GM12891 (cell line): ENCODE measurements around the genes PLEKHG4B, EXOC3 and ZDHHC11B.

DNA sequence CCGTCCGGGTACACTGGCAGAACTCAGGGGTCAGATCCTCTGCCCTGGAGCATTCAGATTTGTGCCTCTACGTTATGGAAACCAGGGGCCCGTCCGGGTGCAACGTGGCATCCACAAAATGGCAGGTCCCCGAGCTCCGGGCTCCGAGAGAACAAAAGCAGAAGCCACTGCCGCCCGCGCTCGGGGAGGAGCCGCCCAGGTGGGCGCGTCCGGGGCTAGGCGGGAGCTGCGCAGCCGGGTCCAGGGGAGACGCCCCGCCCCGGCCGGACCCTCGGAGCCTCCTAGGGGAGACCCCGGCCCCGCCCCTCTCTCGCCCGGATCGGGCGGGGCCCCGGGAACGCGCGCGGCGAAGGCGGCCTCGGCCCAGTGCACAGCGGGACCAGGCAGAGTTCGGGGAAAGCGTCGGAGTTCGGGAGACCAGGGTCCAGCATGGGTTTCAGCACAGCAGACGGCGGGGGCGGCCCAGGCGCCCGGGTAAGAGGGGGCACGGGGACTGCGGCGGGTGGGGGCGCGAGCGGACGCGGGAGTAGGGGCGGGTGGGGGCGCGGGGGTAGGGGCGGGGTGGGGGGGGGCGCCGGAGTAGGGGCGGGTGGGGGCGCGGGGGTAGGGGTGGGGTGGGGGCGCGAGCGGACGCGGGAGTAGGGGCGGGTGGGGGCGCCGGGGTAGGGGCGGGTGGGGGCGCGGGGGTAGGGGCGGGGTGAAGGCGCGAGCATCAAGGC, at the start of gene PLEKHG4B:
PLEKHG4B (plus strand) TSS at position 366 of the 719 bp plus-strand sequence.
- RRBS = 8% methylated on average over 19 of the region's 80 CpGs

GRCh38 chr5:220135-220406, 2.0 kb downstream of the SDHA start:
- RRBS = no CpG with 5 or more reads among the region's 2 CpGs

DNA sequence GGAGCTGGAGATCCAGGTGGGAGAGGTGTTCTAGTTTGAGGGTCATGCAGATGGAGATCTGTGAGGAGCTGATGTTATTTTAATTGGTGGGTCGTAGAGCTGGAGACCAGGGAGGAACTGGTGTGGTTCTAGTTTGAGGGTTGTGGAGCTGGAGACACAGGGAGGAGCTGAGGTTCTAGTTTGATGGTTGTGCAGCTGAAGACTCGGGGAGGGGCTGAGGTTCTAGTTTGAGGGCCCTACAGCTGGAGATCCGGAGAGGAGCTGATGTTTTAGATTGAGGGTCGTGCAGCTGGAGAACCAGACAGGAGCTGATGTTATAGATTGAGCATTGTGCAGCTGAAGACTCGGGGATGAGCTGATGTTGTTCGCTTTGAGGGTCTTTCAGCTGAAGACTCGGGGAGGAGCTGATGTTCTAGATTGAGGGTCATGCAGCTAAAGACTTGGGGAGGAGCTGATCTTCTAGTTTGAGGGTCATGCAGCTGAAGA, 10.1 kb downstream of the PDCD6 start:
- RRBS = no CpG with 5 or more reads among the region's 7 CpGs

- RRBS = 18% methylated on average over 5 of the region's 12 CpGs
These were observed 14.6 kb downstream of the PDCD6 start for GRCh38 chr5:286027-286444.

- RRBS = under 1% methylated on average over 15 of the region's 41 CpGs
These were observed 287 bp downstream of the AHRR start for GRCh38 chr5:321854-322148.

DNA sequence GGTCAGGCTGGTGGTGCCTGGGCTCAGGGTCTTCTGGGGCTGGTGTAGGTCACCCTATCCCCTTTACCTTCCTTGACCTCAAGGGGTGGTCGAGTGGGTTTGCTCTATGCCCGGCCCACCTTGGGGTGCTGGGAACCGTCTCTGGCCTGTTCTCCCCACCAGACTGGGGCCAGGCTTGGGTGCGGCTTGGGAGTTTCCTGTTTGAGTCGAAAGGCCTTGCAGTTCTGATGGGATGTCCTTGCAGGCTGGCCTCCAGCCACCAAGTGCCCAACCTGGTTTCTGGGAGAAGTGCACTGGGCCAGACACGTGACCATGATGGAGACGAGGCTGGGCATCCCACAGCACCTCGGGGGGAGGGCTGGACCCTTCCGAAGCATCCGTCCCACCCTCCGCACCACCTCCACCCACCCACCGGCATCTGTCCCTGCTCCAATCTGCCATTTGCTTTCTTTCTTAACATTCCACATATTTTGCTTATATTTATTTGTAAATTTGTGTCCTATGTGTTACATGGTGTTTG, 3.8 kb downstream of the AHRR start:
- RRBS = no CpG with 5 or more reads among the region's 12 CpGs

DNA sequence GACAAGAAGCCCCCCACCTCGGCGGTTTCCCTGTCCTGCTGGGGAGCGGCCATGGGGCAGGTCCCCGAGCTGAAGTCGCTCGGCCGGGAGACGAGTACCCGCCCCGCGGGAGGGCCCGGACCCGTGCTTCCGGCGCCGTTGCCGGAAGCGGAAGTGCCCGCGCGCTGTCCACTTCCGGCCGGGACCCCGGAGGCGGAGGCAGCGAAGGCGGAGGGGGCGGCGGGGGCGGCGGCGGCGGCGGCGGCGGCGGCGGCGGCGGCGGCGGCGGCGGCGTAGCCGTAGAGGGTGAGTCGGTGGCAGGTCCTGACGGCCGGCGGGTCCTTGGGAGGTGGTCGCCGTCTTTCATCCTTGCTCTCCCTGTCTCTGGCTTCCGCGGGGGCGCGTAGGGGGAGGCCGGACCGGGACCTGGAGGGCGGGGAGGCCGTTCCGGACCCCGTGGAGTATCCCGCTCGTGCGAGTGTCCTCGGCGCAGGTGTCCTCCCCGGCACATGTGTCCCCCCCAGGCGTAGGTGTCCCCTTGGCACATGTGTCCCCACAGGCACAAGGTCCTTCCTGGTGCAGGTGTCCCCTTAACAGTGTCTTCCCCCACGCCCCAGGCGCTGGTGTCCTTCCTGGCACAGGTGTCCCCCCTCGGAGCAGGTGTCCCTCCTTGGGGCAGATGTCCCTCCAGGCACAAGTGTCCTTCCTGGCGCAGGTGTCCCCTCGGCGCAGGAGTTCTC, at the start of gene EXOC3:
EXOC3 (plus strand) TSS at position 171 of the 719 bp plus-strand sequence.
- RRBS = under 1% methylated on average over 17 of the region's 75 CpGs

- RRBS = no CpG with 5 or more reads among the region's 8 CpGs
These were observed 1.7 kb downstream of the EXOC3 start for GRCh38 chr5:444629-445201.

DNA sequence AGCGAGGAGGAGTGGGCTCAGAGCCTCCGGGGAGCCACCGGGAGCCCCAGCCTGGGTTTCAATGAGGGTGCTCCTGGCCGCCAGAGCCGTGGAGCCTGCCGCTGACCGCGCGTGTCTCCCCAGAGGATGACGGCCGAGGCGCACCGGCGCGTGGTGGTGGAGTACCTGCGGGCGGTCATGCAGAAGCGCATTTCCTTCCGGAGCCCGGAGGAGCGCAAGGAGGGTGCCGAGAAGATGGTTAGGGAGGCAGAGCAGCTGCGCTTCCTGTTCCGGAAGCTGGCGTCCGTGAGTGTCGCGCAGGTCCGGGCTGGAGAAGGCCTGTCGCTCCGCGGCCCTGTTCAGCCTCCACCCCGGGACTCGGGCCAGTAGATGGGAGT, 22.0 kb downstream of the EXOC3 start:
- RRBS = 97% methylated on average over 18 of the region's 34 CpGs

GRCh38 chr5:538947-539706, 14.9 kb upstream of the SLC9A3 start:
- RRBS = no CpG with 5 or more reads among the region's 30 CpGs

GRCh38 chr5:546617-547038, 22.4 kb upstream of the SLC9A3 start:
- RRBS = 95% methylated on average over 1 of the region's 11 CpGs

GRCh38 chr5:705854-706620, 12.9 kb upstream of the TPPP start:
- RRBS = no CpG with 5 or more reads among the region's 9 CpGs

DNA sequence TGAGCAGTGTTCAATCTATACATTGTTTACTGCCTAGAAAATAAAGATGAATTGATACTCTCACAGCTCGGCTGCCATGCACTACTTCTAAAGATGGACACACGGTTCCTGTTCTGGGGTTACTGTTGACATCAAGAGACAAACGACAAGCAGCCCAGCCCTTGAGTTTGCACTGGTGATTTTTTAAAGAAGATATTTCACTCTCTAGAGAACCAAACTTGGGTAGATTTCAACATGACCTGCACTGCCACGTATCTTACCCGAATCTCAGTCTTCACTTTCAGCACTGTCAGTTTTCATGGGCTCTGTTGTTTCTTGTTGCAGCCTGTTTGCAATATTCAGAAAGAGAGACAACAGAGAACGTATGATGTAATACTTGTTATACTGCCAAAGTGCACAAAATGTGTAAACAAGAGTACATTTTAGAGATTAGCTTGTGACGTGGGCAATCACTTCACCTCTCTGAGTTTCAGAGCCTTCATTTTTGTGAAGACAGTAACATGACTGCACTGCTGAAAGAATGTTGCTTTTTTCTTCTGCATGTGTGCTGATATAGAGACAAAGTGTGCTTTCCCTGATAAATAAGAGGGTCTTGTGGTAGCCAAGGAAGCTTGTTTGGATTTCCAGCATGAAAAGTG, 23.5 kb upstream of the TPPP start:
- RRBS = no CpG with 5 or more reads among the region's 7 CpGs

- RRBS = no CpG with 5 or more reads among the region's 8 CpGs
These were observed 24.0 kb upstream of the TPPP start for GRCh38 chr5:717179-717602.

- RRBS = 3% methylated on average over 5 of the region's 105 CpGs
These were observed at the start of gene ZDHHC11B for GRCh38 chr5:784487-785333. ZDHHC11B (minus strand) TSS chr5:784729.

GRCh38 chr5:964958-965399, 43.6 kb upstream of the NKD2 start:
- RRBS = 87% methylated on average over 3 of the region's 9 CpGs

- RRBS = no CpG with 5 or more reads among the region's 6 CpGs
These were observed 28.5 kb upstream of the SLC6A19 start for GRCh38 chr5:1173038-1173244.

- RRBS = no CpG with 5 or more reads among the region's 20 CpGs
These were observed 1.6 kb upstream of the SLC6A19 start for GRCh38 chr5:1199598-1200353.

DNA sequence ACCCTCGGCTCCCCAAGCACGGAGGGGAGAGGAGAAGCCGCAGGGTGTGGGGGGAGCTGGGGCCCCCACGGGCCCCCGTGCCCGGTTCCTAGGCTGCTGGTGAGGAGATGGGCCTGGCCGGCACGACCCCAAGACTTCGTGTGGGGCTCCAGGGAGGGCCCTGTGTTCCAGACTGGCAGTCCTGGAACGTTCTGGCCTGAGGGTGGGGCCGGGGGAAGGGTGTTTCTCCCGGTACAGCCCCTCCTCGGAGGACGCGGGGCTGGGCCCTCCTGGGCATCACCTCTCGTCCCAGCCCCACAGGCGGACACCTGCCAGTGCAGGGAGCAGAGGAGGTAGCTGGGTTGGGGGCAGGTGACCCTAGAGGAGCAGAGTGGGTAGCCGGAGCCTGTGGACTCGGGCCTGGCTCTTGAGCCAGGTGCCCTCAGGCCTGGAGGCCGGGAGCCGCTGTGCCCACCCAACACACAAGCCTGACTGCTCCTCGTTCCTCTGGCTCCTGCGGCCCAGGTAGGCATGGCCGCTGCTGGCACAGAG, 610 bp downstream of the SLC6A19 start:
- RRBS = 68% methylated on average over 8 of the region's 24 CpGs

GRCh38 chr5:1291657-1292039, 3.2 kb downstream of the TERT start:
- RRBS = no CpG with 5 or more reads among the region's 19 CpGs